ENCODE measurements around the gene NPY4R2.

DNA sequence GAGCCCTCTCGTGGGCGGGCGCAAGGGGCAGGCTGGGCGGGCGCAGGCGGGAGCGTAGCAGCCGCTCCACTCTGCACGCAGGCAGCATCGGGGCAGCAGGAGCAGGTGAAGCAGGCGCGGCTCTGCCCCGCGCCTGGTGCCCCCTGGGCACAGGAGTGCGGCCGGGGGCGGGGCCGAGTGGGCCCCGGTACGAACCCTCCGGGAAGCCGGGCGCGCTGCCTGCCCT is at the start of gene NPY4R2:
TSS of gene NPY4R2 (plus strand) at position 69 of the 226 bp plus-strand sequence.
- PRO-cap: no peak

- PRO-cap: no peak
These were observed 10.7 kb downstream of the MAPK8 start for GRCh38 chr10:48317083-48317629.

DNA sequence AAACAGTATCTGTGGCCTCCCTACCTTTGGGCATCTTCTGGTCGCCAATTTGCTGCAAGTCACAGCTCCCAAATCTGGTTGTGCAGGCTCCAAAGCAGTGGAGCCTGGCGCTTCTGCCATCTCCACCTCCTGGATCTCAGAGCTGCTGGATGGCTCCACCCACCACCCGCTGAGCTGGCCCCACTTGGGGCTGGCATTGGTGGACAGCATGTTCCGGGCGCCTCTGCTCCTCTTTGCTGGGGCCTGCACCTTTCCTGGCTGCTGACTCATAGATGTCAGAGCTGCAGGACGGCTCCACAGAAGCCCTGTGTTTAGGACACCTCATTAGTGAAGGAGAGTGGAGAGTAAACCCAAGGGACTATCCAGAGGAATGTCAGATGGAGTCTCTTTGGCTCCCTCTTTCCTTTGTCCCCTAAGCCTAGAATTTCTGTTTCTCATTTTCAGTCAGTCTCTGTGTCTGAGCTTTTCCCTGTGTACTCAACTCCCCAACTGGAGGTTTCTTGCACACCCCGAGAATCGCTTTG is 27.4 kb downstream of the MAPK8 start:
- PRO-cap: no peak

GRCh38 chr10:48435791-48436800 is 129.6 kb downstream of the MAPK8 start:
- PRO-cap: no peak

DNA sequence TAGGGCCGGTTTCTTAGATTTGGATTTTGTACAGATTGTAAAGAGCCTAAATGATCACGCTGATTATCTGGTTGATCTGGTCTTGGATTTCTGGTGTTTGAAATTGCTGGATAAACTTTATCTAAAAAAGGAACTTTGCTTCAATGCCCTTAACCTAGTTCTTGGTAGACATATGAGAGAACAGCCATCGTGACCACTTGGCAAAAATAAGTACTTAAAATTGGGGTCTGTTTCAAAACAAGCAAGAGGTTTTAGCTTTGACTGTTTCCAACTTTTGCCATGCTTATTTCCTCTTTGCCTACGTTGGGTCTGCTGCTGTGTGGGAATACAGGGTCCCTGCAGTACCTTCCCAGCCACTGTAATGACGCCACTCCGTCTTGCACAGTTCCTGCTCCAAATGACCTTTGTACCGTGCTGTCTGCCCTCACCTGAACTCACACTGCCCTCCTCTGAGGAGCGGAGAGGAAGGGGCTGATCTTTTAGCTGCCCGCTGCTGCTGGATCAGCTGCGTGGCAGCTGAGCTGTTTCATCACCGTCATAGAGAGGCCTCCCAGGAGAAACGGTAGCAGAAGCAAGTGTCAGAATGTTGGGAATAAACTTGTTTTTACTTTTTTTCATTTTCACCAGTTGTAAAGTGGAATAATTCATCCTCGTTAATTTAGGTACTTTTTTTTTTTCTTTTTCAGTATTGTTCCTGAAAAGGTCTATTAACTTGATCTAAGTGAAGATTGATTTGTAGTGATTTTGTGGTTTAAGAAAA is 133.2 kb downstream of the MAPK8 start:
- PRO-cap: no peak

GRCh38 chr10:48468053-48468790 is 136.7 kb downstream of the ARHGAP22 start:
- PRO-cap: no peak

- PRO-cap: no peak
These were observed 81.4 kb downstream of the ARHGAP22 start for GRCh38 chr10:48523304-48524005.

DNA sequence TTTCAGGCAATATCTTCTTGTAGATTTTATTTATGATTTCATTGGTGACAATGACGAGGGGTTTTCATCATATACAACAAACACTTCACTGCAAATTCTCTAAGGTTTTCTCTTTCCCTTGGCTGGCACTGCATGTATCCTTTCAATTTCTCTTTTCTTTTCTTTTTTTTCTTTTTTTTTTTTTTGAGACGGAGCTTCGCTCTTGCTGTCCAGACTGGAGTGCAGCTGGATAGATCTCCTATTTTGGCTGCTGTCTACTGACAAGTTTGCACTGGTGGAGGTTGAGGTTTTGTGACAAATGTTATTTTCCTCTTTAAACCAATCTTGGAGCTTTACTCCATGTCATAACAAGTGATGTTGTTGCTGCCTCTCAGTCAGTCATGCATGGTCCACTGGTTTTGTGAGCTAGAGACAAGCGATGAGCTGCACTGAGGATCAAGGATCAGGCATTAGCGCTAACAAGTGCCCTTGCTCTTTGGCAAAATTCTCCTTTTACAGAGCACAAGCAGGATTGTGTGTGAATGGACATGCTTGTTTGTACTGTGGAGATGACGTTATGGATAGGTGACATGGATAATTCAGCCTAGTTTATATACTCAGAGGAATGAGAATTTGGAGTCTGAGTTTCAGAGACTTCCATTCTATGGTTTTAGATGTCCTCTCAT is 836 bp upstream of the WDFY4 start:
- PRO-cap: no peak

DNA sequence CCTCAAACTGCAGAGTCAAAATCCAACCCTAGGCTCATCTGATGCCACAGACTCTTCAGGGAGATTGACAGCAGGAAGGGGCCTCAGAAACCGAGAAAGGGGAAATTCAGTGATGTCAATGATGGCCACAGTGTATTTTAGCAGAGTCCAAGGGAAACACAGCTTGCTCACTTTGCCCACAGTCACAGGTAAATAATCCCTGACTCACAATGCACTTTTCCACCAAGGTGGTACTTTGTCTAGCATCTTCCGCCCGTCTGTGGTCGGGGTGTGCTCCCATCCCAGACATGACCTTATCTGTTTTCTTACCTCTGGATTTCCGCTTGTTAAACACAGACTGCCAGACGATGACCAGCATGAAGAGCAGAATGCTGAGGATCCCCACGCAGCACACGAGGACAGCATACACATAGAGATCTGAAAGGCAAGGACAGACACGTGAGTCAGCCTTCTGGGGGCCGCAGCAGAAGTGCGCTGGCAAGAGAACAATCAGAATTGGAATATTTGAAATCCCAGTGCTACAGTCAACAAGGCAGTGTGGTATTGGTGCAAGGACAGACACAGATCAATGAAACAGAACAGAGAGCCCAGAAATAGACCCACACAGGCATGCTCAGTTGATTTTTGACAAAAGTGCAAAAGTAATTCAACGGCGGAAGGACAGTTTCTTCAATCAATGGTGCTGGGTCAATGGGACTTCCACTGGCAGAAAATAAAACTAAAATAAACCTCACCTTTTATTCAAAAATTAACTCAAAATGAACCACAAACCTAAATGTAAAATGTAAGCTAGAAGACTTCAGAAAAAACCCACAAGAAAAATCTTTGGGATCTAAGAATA is 38.2 kb downstream of the VSTM4 start:
- PRO-cap: no peak

DNA sequence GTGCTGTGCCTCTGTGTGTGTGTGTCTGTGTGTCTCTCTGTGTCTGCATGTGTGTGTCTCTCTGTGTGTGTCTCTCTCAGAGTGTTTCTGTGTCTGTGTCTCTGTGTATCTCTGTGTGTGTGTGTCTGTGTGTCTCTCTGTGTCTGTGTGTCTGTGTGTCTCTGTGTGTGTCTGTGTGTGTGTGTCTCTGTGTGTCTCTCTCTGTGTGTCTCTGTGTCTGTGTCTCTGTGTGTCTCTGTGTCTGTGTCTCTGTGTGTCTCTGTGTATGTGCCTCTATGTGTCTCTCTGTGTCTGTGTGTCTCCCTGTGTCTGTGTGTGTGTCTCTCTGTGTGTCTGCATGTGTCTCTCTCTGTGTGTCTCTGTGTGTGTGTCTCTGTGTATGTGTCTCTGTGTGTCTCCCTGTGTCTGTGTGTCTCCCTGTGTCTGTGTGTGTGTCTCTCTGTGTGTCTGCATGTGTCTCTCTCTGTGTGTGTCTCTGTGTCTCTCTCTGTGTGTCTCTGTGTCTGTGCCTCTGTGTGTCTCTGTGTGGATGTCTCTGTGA is 44.8 kb upstream of the C10orf71 start:
- PRO-cap: no peak

- PRO-cap: no peak
These were observed 35.9 kb downstream of the DRGX start for GRCh38 chr10:49359879-49360495.

GRCh38 chr10:49470154-49470747 is 68.7 kb downstream of the ERCC6 start:
- PRO-cap: no peak

GRCh38 chr10:49524027-49524952 is 14.6 kb downstream of the ERCC6 start:
- PRO-cap: no peak

- PRO-cap: bidirectional peak, plus-strand start at chr10:49539670, minus-strand start at chr10:49539542
These were observed 702 bp upstream of the ERCC6 start for GRCh38 chr10:49539396-49540249.

- PRO-cap: no peak
These were observed 111.4 kb upstream of the ASAH2 start for GRCh38 chr10:50362744-50363116.

GRCh38 chr10:50394533-50395240 is 143.4 kb upstream of the ASAH2 start:
- PRO-cap: no peak

DNA sequence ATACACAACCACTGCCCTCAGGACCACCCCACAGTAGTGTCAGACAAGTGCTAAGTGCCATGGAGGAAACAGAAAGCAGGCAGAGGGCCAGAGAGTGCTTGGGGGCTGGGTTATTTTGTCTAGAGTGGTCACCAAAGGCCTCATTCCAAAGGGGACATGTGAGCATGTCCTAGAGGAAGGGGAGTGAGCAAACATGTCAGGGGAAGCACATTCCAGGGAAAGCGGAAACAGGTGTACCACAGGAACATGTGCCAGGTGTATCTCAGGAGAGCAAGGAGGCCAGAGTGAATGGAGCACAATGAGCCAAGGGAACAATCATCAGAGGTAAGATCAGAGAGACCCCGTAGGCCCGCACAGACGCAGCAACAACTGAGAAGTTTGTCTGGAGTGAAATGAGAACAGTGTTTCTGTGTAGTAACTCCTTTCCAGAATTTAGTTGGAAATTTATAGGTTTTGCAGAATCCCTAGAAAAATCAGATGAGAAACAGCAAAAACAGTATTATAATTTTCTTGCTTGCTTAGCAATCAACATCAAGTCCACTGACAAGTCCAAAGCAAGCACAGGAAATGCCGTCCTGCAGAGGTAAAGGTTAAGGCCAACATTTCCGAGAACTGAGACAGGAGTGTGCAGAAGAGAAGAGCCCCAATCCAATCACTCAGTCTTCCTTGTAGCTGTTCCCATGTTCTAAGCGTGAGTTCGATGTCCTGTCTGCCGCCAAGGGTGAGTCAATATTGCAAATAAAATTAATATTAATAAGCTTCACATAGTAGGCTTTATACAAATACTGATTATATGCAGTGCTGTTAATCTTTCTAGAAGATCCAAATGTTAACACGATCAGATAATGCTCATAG is 67.2 kb downstream of the SGMS1 start:
- PRO-cap: no peak

- PRO-cap: bidirectional peak, plus-strand start at chr10:50624951, minus-strand start at chr10:50624573
These were observed 631 bp upstream of the SGMS1 start for GRCh38 chr10:50624391-50624782.

- PRO-cap: no peak
These were observed 37.8 kb upstream of the ASAH2B start for GRCh38 chr10:50701949-50702391.

- PRO-cap: no peak
These were observed 80.4 kb upstream of the PRKG1 start for GRCh38 chr10:50993786-50994347.

Measured in type B pancreatic cell (in vitro differentiated cells).